Colon Carcinoma Metastatic in the Lung (tissue), 2 donors: ENCODE results near the gene MAG.

DNA sequence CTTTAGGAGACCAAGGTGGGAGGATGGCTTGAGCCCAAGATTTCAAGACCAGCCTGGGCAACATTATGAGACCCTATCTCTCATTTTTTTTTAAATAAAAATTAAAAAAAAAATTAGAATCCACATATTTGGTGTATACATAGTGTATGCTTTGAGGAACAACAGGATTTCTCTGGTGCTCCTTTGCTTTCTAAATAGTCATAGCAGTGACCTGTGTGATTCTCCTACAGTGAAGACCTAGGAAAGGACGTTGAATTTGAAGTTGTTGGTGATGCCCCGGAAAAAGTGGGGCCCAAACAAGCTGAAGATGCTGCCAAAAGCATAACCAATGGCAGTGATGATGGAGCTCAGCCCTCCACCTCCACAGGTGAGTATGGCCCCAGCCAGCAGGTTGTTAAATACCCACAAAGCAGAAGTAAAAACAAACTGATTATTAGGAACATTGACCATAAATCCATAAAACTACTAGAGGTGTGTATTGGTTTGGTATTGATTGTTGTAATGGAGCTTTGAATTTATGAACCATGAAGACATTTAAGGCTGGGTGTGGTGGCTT lies 14.8 kb upstream of the WTIP start:
- PRO-cap, 2 experiments, result no peak in any of the 2 experiments

DNA sequence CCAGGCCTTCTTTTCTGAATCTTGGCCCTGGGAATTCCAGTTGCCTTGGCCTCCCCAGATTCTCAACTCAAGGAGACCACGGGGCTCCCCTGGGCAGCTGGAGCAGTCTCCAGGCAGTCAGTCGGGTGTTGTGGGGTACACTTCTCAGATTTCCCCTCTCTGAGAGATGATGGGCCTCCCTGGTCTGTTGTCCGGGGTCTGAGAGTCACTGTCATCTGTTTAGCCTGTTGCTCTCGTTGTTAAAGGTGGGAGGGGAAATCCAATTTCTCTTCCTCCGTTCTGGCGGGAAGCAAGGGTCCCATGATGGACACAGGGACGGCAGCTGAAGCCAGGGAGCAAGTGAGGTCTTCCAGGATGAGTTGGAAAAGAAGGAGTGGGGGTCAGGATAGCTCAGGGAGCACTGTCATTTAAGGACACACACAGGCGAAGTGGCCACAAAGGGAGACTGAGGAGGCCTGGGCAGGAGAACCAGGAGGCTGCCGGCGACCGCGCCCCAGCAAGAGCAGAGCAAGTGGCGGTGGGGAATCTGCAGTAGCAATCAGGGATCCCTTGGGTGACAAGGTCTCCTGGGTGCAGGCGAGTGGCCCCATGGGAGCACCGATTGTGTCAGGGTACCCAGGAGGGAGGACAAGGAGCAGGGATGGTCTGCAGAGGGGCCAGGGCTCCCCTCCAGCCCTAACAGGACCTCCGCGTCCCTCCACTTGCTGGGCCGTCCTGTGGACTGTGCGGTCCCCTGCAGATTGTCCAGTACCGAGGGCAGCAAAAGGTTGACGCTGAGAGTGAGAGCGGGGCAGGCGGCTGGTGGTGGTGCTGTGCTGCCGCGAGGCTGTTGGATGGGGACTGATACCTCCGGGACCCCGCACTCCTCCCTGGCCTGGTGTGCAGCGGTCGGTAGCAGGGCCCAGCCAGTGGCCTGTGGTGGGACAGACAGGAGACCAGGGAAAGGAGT lies 15.9 kb downstream of the WTIP start:
- PRO-cap, 2 experiments, result no peak in any of the 2 experiments

- PRO-cap, 2 experiments, result no peak in any of the 2 experiments
These were observed 22.1 kb downstream of the WTIP start for GRCh38 chr19:34503373-34504429.

DNA sequence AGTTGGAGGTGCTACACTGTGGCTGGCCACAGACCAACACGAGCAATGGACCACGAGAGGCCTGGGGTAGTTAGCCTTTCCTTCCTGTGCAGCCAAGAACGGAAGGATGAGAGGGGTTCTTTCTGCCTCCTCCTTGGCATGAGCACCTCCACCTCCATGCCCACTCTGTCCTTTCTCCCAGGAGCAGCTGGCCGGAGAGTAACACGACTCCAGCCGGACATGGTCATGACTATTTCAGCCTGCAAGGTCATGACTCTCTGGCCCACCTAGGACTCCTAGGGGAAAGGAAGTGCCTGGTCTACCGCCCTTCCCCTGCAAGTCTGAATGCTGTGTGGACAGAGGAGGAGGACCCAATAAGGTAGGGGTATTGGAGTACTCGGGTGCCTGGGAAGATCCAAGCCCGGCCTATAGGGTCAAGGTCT lies 5.6 kb upstream of the GRAMD1A start:
- PRO-cap, 2 experiments, result no peak in any of the 2 experiments

GRCh38 chr19:35015463-35016133 lies 14.7 kb upstream of the SCN1B start:
- PRO-cap, 2 experiments, result no peak in any of the 2 experiments

DNA sequence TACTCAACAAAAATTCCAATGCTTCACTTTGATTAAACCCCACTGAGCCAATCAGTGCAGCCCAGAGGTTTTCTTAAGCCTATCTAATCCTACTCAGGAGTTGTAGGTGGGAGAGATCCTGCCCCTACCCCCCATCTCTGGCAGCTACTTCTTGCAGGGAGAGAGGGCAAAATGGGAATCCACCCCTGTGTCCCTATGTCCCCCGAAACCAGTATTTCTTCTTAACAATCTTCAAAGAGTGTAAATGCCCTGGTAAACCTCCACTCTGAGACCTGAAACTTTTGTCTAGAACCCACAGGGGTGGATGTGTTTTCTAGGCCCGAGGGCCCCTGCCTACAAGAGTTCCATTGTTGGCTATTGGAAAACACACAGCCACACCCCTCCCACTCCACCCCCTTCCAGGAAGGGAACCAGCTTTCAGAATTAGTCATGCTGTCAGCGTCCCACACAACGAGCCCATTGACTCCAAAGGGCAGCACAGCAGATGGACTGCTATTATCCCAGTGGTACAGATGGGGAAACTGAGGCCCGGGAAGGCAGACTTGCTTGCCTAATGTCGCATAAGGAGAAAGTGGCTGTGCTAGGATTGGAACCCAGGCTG lies 8.3 kb upstream of the FXYD3 start:
- PRO-cap, 2 experiments, result no peak in any of the 2 experiments

DNA sequence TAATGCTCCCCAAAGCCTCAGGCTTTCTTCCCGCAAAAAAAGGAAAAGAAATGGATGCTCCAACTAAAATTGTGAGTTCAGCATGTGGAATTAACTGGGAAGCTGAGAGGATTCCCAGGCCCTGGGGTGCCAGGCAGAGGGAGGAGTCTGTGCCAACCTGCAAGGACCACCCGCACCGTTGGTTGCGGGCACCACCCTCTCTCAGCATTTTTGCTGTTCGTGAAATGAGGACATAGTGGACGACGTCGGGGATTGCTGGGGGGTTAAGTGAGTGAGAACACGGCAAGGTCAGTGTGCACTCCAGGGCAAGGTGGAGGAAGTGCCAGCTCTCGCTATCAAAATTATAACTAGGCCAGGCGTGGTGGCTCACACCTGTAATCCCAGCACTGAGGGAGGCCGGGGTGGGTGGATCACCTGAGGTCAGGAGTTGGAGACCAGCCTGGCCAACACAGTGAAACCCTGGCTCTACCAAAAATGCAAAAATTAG lies 2.1 kb downstream of the FXYD3 start:
- PRO-cap, 2 experiments, result no peak in any of the 2 experiments

GRCh38 chr19:35152573-35152872 lies 2.0 kb upstream of the FXYD5 start:
- PRO-cap, 2 experiments, result no peak in any of the 2 experiments

DNA sequence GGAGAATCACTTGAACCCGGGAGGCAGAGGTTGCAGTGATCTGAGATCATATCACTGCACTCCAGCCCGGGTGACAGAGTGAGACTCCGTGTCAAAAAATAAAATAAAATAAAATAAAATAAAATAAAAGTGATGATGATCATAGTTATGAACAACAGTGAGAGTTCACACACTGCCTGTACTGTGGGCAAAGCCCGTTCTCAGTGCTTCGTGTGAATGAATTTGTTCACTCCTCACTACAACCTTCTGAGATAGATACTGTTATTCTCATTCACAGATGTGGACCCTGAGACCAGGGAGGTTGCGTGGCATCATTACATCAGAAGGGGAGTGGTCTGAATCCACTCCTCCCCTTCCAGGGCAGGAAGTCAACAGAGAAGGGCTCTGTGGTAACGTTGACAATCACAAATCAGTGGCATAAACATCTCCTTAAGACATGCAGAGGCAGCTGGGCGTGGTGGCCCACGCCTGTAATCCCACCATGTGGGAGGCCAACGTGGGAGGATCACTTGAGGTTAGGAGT lies 17.9 kb downstream of the FAM187B start:
- PRO-cap, 2 experiments, result no peak in any of the 2 experiments

DNA sequence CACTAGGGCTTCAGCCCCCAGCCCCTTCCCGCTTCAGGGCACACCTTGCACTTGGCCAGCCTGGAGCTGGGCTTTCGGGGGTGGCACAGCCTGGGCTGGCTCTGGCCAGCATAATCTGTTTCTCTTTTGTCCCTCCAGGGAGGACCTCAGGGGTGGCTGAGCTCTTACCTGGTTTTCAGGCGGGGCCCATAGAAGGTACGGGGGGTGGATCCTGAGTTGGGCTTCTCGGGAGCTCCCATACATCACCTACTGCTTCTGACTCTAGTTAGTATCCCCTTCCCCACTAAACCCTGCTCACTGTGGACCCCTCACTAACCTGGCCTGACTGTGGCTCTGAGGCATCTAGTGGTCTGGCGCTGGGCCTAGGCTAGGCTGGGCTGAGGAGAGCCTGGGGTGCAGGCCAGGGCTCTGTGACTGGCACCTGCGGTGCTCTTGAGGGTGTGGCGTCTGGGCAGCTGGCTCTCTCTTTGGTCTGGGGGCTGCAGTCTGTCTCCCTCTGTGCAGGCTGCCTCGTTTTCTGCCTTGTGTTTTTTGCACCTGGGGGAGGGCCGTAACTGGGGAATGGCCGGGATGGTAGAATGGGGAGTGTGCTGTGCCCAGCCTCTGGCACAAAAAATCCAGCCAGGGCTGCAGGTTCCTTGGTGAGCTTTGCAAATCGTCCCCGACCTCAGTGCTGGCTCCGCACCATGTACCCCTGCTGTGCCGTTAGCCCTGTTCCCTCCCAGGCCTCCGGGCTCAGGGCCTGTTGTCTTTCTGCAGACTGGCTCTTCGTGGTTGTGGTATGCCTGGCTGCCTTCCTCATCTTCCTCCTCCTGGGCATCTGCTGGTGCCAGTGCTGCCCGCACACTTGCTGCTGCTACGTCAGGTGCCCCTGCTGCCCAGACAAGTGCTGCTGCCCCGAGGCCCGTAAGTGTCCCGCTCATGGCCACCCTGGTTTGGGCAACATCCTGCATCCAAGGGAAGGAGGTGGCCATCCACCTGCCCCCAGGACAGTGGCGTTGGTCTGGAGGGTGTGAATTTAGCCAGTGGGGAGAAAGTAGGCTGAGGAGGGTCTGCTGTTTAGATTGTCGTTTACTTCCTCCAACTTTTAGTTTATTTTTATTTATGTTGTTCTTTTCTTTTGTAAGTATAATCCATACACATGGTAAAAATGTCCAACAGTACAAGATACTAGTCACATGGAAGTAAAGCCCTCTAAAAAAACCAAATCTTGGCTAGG lies 6.6 kb upstream of the USF2 start:
- PRO-cap, 2 experiments, result no peak in any of the 2 experiments

GRCh38 chr19:35265623-35266637 lies 2.8 kb upstream of the USF2 start:
- PRO-cap, 2 experiments, result no peak in any of the 2 experiments

GRCh38 chr19:35268318-35268771 lies 417 bp upstream of the USF2 start:
- PRO-cap, 2 experiments, result peak in 2 of 2 experiments; most common plus-strand start chr19:35268578 (in 1); most common minus-strand start chr19:35268406 (in 1)

GRCh38 chr19:35270962-35271373 lies 2.2 kb downstream of the USF2 start:
- PRO-cap, 2 experiments, result no peak in any of the 2 experiments

DNA sequence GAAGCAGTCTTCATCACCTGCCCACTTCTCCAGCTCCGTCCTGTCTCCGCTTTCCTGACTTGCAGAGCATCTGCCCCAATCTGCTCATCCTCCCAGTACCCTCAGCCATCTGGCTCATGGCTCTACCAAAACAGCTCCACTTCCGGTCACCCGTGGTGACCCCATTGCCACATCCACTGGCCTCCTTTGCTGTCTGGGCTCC lies 4.3 kb downstream of the USF2 start:
- PRO-cap, 2 experiments, result no peak in any of the 2 experiments

- PRO-cap, 2 experiments, result no peak in any of the 2 experiments
These were observed 3.0 kb upstream of the HAMP start for GRCh38 chr19:35279279-35279864.

- PRO-cap, 2 experiments, result no peak in any of the 2 experiments
These were observed 1.4 kb upstream of the HAMP start for GRCh38 chr19:35281018-35281218.

GRCh38 chr19:35291713-35292286 lies at the start of gene MAG:
TSS of gene MAG (plus strand) at chr19:35292161.
- PRO-cap, 2 experiments, result no peak in any of the 2 experiments

DNA sequence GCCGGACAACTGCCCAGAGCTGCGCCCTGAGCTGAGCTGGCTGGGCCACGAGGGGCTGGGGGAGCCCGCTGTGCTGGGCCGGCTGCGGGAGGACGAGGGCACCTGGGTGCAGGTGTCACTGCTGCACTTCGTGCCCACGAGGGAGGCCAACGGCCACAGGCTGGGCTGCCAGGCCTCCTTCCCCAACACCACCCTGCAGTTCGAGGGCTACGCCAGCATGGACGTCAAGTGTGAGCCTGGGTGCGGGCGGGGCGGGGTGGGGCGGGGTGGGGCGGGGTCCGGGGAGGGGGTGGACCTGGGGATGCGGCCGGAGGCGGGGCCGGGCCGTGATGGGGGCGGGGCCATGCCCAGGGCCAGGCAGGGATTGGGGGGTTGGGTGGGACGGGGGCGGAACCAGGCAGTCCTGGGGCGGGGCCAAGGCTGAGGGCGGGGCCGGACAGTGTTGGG lies 7.7 kb downstream of the MAG start:
- PRO-cap, 2 experiments, result no peak in any of the 2 experiments

GRCh38 chr19:35307737-35308426 lies 15.9 kb downstream of the MAG start:
- PRO-cap, 2 experiments, result no peak in any of the 2 experiments

GRCh38 chr19:35330388-35331109 lies 1.6 kb downstream of the CD22 start:
- PRO-cap, 2 experiments, result no peak in any of the 2 experiments